ENCODE results near the genes DEDD, NDUFS2 and HSPA6.

DNA sequence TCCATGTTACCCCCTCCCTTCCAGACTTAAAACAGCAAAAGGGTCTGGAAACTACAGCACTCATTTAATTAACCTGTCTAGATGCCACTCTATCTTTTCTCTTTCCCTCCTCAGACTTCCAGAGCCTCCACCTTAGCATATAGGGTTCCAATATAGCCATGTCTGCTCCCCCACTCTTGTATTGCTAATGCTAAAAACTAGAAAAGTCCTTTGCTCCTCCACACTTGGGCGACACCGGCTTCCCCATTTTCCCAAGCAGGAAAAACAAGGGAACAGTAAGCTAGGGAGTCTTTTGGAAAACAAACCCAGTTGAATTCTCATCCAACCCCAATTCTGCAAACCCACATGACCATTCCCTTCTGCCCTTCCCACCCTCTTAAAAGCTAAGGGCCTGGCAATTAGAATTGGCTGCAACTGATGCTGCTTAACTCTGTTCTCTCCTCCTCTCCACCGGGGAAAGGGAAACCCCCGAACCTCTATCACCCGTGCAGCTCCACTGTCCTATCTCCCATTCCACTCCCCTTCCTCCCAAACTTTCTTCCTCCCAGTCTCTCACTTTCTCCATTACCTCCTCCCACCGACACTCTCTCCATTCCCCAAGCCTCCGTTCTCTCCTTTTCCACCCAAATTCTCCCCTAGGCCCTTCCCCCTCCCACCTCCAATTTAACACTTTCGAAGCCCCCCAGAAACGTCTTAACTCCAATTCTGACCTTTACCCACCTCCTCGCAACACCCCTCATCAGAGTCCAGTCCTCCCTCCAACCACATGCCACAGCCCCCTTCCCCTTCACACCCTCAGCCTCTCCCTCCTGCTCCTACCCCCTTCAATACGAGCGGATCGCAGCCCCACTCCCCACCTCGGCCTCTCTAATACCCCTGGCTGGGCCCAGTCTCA is 834 bp downstream of the DEDD start:
- RRBS: no CpG with 5 or more reads among the region's 14 CpGs

DNA sequence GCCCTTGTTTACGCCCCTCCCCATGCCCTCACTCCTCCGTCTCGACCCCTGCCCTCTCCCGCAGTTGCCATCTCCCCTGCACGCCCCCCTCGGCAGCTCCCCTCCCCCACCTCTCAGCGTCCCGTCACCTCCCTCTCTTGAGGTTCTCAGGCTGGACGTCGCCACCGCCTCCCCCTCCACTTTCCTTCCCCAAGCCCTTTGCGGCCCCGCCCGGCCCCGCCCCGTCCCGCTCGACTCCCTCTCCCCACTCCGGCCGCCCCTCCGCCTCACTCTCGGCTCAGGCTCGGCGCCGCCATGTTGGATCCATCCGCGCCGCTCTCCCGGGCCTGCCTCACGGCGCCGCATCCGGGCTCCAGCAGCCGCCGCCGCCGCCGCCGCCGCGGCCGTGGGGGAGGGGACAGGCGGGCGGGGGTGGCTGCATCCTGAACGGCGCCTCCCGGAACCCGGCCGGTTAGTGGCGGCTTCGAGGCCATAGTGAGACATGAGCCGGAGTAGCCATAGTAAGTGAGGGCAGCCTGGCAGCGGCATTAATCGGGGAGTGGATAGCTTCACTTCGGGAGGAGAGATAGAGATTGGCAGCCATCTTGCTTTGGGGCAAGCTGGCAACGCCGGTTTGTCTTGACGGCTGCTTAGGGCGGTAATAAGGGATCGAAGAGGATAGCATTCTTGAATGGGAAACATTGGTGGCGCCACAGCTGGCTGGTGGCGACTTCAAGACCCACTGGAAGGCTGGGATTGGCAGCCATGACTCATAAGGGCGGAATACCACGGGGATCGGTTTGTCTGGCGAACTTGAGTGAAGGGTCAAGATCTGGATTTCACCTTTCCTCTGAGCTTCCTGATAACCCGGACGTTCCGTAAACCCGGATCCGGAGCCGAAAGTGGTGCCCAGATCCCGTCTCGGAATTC is at the start of gene DEDD:
Gene DEDD (minus strand): TSS at position 387 of the 909 bp plus-strand sequence.
- RRBS: 3% methylated on average over 27 of the region's 74 CpGs

DNA sequence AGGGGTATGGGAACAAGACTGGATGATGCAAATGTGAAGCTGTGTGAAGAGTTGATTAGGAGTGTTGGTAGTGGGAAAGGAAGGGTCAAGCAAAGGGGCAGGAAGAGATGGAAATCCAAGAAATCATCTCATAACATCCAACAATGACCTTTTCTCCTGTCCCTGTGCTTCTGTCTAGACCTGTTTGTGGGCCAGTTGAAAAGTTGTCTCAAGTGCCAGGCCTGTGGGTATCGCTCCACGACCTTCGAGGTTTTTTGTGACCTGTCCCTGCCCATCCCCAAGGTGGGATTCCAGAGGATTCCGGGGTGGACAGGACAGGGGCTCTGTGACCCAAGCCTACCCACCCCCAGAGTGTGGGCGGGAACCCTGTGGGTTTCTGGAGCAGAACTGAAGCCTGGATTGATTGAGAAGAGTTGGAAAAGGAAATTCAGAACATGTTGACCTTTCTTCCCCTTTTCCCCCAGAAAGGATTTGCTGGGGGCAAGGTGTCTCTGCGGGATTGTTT is 2.5 kb upstream of the PPOX start:
- RRBS: no CpG with 5 or more reads among the region's 6 CpGs

DNA sequence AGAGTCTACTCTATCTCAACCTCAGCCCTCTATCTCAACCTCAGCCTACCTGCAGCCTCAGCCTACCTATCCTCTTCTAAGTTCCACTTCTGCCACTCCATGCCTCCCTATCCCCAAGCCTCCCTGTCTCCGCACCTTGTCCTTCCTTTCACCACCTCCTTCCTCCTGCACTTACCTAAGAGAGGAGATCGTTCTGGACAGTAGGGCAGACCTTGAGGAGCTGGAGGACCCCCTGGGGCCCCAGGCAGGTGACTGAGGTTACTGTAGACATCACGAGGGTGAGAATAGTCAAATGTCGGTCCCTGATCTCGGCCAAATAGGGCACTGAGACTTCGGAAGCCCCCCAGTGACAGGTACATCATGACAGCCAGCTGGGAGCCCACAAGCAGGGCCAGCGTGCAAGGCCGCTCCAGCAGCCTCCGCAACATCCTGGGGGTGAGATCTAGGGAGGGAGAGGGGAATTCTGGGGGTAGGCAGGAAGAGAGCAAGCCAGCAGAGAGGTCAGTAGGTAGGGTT is 1.6 kb downstream of the B4GALT3 start:
- RRBS: no CpG with 5 or more reads among the region's 9 CpGs

DNA sequence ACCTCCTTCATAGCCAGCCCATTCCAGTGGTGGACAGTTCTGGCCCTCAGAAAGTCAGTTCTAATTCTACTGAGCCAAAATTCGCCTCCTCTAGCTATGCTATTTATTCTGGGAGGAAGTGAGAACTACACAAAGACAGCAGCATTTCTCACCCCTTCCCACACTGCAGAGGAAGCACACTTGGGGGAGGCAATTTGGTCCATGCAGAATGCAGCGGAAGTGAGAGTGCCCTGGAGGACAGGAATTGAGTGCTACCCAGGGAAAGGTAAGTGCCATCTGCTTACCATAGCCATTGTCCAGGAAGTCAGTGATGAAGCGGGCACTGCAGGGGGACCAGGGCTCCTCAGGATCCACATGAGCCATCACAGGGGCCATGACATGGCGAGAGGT is 3.7 kb downstream of the ADAMTS4 start:
- RRBS: no CpG with 5 or more reads among the region's 4 CpGs

DNA sequence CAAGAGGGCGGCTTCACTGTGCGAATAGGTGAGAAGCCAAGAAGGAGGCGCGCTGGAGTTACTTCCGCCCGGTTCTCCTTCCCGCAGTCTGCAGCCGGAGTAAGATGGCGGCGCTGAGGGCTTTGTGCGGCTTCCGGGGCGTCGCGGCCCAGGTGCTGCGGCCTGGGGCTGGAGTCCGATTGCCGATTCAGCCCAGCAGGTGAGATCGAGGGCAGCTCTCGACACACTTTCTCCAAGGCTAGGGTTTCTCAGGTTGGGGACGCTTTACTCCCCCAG is at the start of gene NDUFS2:
Gene NDUFS2 (plus strand): TSS at position 86 of the 276 bp plus-strand sequence.
- RRBS: no CpG with 5 or more reads among the region's 21 CpGs

GRCh38 chr1:161206513-161207472 is 4.6 kb downstream of the NDUFS2 start:
- RRBS: no CpG with 5 or more reads among the region's 15 CpGs

DNA sequence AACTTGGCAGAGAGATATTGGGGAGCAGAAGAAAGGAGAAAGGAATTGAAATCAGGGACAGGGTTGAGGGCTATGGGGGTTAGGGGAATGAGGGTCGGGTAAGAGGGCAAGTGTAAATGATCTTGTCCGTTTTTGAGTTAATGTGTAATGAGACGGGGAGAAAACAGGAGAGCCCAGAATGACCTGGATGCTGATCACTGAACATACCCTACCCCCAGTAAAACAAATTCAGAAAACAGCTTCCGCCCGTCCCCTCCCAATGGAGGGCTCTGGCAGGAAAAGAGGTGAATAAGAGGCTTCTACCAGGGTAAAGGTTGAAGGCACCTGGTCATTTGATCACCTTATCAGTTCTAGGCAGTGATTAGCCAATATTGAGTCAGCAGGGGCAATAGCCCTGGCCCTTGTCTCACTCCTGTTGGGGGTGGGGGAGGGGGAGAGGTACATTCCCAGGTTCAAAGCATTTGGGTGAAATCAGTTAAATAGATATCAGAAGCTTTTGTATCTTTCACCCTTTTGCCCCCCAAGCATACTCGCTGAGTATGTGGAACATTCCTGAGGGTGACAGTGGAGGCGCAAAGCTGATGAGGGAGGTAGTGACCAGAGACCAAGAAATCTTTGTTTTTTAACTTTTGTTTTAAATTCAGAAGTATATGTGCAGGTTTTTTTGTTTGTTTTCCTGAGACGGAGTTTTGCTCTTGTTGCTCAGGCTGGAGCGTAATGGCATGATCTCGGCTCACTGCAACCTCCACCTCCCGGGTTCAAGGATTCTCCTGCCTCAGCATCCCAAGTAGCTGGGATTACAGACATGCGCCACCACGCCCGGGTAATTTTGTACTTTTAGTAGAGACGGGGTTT is 847 bp upstream of the APOA2 start:
- RRBS: no CpG with 5 or more reads among the region's 15 CpGs

- RRBS: no CpG with 5 or more reads among the region's 5 CpGs
These were observed 375 bp upstream of the TOMM40L start for GRCh38 chr1:161225543-161225827.

DNA sequence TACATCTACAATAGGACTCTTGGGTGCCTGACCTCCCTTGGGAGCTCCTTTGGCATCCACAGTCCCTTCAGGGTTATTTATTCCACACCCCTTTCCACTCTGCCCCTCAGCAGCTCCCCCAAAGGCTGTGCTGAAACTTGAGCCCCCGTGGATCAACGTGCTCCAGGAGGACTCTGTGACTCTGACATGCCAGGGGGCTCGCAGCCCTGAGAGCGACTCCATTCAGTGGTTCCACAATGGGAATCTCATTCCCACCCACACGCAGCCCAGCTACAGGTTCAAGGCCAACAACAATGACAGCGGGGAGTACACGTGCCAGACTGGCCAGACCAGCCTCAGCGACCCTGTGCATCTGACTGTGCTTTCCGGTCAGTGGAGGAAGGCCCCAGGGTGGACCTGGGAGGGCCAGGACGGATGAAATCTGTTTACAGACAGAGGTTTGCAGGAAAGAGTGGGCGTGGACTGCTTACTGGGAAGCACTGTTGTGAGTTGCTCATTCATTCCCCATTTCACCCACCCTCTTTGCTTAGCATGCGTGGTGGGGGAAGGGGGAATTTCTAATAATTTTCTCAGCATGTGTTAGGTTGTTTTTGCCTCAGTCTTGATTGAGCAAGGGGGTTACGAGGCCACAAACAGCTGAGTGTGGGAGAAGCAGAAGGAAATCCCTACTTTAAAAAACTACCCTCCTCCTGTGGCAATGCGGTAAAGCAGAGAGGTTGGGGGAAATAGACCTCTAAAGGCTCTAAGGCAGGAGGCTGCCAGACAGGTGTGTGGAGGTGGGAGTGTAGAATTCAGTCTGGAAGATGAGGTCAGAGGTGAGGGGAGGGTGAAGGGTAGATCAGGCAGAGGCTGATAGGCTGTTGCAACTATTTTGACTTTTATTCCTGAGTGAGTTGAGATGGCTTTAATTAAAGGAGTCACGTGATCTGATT is 1.2 kb downstream of the FCGR2A start:
- RRBS: no CpG with 5 or more reads among the region's 15 CpGs

DNA sequence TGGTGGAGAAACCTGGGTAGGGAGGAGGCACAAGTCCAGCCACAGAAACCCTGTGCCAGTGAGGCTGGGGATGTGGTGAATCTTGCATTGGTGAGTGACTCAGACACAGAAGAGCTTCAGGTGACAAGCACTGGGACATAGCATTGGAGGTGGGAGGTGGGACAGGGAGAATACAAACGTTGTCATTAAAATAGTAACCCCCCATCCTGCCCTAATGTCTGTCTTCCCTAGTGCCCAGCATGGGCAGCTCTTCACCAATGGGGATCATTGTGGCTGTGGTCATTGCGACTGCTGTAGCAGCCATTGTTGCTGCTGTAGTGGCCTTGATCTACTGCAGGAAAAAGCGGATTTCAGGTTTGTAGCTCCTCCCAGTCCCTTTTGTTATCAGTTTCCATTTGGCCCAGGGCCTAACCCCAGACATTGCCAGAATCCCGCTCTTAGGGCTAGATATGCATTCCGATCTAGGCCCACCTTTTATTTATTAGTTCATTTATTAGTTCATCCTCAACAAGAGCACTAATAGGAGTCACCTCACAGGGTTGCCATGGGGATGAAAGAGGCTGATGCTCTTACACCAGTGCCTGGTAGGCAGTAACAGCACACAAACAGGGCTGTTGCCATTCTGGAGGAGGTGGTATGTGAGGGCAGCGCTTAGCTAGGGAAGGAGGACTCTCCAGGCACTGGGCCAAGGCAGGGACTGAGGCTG is 5.5 kb downstream of the FCGR2A start:
- RRBS: no CpG with 5 or more reads among the region's 6 CpGs

- RRBS: no CpG with 5 or more reads among the region's 2 CpGs
These were observed 6.1 kb downstream of the FCGR2A start for GRCh38 chr1:161511309-161511785.

GRCh38 chr1:161523328-161524763 is at the start of gene HSPA6:
Gene HSPA6, plus strand, starts transcription at chr1:161524540.
- RRBS: under 1% methylated on average over 4 of the region's 84 CpGs

GRCh38 chr1:161528394-161528872 is 4.1 kb downstream of the HSPA6 start:
- RRBS: no CpG with 5 or more reads among the region's 4 CpGs

DNA sequence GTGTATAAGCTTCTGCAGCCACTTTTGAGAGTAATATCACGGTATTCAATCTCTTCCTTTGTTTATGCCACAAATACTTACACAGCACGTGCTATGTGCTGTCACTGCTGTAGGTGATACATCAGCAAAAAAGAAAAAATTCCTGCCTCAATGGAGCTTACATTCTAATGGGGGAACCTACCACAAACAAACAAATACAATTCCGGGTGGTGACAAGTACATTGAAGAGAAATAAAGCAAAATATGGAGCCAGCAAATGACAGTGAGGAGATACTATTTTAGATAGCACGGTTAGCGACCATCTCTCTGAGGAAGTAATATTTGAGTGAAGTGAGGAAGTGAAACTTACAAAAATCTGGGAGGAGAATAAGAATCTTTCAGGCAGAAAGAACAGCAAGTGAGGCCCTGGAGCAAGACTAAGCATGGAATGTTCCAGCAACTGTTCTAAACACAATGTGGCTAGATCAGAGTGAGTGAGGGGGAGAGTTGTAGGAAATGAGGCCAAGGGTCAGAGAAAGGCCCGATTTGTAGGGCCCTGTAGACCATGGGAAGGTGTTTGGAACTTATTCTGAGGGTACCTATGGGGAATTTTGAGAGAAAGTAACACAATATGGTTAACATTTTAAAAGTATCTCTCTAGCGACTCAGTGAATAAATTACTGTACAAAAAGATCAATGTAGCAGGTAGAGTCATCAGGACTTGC is 2.5 kb upstream of the FCRLB start:
- RRBS: no CpG with 5 or more reads among the region's 7 CpGs

DNA sequence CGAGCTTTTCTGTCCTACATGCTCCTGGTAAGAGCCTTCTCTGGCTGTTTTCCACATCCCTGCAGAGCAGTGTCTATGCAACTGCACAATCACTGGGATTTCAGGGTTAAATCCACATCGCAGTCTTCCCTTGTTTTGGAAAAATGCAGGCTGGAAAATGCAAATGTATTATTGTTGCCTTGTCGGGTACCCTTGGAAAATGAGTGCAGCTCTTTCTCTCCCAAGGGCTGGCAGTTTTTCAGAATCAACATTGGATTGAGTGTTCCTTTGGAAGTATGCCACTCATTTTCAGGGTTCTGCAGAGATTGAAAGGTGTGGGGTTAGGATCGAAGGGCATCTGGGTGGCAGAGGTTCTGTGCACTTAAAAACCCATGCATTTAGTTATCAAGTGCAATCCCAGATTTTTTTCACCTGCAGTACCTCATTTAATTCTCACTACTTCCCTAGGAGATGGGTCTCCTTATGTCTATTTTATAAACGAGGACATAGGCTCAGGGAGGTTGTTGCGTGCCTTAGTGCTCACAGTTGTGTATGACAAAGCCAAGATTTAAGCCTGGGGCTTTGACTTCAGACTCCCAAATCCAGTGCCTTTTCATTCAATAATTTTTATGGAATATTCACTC is 3.4 kb downstream of the NOS1AP start:
- RRBS: no CpG with 5 or more reads among the region's 6 CpGs

DNA sequence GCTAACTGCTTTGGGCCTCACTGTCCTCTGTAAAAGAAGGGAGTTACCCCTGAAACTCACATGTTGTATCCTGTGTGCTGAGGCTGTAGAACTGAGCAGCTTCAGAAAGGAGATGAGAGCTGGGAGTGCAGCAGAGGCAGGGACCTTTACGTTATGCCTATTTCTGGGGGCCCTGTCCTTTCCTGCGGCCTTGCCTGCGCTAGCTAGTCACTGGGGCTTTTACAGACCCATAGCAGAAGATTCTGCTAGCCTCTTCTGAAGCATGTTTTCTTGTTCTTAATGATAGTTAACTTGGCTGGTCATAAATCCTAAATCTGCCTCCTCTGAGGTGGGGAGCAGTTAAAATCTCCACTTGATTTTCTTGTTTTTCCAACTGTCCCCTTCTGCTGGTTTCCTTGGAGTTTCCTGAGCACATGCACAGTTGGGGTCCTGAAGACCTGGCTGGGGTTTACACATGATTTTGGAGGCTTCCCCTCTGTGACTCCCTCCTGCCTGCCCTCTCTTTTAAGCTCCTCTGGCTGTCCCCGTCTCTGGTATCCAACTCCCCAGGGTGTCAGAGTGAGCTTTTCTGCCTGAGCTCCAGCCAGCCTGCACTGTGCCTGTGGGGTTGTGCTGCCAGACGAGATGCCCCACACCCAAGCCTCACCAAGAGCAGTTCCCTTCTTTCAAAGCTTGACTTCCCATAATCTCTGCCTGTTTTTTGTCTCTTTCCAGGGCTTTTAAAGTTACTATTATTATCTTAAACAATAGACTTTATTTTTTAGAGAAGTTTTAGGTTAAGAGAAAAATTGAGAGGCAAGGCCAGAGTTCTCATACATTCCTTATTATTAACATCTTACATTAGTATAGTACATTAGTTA is 76.7 kb downstream of the NOS1AP start:
- RRBS: no CpG with 5 or more reads among the region's 5 CpGs

DNA sequence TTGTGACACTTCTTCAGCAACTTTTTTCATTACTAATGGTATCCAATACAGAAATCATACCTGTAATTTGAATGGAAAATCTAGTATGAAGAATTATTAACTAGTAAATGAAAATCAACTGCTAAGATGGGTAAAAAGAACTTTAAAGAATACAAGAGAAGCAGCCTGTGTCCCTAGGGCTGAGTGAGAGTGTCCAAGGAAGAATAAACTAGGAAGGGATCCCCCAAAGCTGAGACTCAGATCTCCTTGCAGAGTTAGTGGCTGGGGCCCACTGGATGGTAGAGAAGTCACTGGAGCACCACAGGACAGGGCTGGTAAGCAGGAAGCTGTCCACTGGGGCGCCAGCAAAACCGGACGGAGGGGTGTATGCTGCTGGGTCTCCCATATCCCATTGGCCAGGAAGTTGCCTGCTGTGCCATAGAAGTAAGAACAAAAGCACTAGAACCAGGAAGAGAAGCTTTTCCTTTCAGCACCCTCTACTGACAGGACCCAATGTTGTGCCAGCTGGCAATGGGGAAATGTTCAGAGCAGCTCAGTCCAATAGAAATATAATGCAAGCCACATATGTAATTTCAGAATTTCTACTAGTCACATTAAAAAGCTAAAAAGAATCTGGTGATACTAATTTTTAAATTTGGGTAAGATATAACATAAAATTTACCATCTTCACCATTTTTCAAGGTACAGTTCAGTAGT is 146.6 kb downstream of the SPATA46 start:
- RRBS: no CpG with 5 or more reads among the region's 3 CpGs

DNA sequence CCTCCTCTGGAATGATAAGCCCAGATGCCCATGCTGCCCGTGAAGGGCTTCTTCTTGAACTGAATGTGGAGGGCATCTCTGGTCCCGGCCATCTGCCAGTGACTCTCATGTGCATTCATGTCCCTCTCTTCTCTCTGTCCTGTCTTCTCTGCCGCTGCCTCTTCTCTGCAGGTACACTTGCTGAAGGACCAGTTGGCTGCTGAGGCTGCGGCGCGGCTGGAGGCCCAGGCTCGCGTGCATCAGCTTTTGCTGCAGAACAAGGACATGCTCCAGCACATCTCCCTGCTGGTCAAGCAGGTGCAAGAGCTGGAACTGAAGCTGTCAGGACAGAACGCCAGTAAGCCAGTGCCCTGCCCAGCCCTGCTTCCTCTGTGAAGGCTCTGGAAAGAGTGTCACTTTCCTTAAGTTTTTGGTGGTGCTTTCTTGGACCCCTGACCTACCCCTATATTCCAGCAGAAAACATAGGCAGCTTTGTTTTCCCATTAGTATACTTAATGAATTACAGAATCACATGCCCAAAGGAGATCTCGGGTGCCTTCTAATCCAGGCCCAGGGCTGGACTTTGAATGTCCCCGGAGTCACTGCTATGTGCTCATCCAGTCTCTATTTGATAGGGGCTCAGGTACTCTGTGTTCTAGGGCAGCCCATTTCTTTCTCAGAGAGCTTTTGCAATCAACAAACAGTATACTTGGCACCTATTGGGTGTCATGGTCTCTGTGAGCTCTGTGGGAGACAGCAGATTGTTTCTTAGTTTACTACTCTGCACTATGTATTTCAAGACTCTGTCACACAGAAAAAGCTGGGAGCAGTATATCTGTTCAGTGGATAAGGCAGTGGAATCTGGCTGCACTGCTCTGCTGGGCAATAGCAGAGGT is 11.2 kb downstream of the SPATA46 start:
- RRBS: no CpG with 5 or more reads among the region's 11 CpGs